CD14-positive monocyte (primary cell): Measurements from ENCODE around the genes C7 and MROH2B.

- CAGE, long polyA plus RNA = no peak
Measured at GRCh38 chr5:39382898-39383359, 18.6 kb upstream of the C9 start.

- CAGE, long polyA plus RNA = no peak
Measured at GRCh38 chr5:39420773-39421384, 3.9 kb downstream of the DAB2 start.

DNA sequence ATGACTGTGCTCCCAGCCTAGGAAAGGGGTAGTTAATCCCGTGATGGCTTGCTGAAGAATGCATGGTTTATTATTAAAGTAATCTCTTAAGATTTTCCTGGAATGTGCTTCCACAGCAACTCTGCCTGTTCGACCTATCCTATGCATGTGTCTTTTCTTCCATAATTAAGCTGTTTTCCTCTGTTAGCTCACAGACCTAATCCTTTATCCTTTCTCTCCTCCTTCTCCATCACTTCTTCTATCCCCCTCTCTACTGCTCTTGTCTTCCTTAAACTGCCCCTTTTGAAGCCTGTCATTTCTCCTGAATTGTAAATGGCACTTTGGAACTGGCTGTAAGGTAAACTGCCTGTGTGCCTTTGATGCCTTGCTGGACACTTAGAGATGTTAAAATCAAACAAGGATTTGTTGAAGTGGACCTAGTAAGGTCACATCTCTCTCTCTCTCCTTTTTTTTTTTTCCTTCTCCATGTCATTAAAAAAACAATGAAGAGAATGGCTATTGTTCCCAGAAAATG is 2.6 kb upstream of the DAB2 start:
- CAGE, long polyA plus RNA = no peak

- CAGE, long polyA plus RNA = no peak
Measured at GRCh38 chr5:39503106-39503636, 78.4 kb upstream of the DAB2 start.

- CAGE, long polyA plus RNA = no peak
Measured at GRCh38 chr5:39526572-39527253, 101.9 kb upstream of the DAB2 start.

GRCh38 chr5:39760570-39760978 is 335.8 kb upstream of the DAB2 start:
- CAGE, long polyA plus RNA = no peak

- CAGE, long polyA plus RNA = no peak
Measured at GRCh38 chr5:40404615-40404980, 275.1 kb upstream of the PTGER4 start.

DNA sequence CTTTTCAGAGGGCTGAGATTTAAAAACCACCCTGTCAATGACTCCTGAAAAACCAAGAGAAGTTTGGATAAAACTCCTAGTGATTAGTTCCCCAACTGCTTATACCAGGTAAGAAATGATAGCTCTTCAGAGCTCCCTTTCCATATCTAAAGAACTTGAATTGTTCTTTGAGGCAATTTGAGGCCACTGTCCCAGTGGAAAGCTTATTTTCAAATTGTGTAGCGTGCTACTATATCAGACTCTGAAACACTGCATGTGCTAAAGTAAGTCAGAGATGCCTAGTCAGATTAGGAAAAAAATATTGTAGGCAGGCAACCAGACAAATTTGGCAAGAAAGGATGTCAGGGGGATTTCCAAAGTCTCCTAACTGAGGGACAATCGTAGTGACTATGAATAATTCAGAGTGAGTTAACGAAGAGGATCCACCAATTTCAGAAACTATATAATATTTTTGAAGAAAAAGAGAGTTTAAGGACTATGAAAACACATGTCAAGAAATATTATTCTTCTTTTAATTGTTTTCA is 273.8 kb upstream of the PTGER4 start:
- CAGE, long polyA plus RNA = no peak

GRCh38 chr5:40442357-40442943 is 237.3 kb upstream of the PTGER4 start:
- CAGE, long polyA plus RNA = no peak

DNA sequence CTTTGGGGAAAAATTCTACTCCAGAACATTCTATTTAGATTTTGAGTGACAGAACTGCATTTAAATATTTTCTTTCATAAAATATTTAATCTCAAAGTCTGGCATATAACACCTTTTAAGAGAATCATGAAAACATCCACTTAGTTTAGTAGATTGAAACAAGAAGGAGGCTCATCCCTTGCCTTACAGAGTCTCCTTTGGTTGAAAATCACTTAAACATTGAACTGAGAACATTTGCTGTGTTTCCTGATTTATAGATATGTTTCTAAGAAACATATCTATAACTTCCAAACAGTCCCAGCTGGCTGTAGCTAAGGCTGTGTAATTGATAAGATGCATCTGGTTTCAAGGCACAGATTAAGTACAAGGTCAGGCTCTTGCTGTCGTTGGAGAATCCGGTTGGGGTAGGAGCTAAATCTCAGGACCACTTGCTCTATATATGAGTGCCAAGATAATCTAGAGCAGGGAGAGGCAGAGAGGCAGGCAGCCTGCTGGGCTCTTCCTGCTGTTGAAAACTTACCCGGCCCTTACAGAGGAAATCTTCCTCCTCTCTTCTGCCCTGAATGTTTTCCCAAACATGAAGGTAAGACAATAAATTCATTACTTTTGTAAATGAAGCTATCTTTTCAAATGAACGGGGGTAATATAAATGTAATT is at the start of gene C7:
Gene C7 (plus strand): TSS at position 464 of the 657 bp plus-strand sequence.
- CAGE, long polyA plus RNA = no peak

DNA sequence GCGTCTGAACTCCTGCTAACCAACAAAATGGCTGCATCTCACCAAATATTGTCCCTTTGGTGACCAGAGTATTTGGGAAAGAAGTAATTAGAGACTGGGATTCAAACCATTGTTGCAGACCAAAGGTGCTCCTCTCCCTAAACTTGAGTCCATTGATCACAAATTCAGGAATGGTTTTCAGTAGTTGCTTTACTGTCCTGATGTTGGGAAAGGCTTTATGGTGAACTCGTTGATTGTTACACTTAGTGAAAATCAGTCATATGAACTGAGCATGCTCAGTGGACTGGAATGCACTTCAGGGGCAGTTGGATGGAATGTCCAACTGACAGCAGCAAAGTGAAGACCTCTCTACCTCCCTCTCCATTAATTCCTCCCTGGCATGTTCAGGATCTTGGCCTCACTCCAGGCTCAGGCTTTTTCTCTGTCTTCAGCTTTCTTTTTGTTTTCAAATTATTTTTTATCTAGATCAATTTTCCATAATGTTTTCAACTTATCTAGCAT is at the start of gene MROH2B:
Gene MROH2B (minus strand): TSS at position 267 of the 501 bp plus-strand sequence.
- CAGE, long polyA plus RNA = no peak

GRCh38 chr5:41177114-41177418 is 36.3 kb downstream of the C6 start:
- CAGE, long polyA plus RNA = no peak

- CAGE, long polyA plus RNA = no peak
Measured at GRCh38 chr5:41211431-41211881, 1.9 kb downstream of the C6 start.

DNA sequence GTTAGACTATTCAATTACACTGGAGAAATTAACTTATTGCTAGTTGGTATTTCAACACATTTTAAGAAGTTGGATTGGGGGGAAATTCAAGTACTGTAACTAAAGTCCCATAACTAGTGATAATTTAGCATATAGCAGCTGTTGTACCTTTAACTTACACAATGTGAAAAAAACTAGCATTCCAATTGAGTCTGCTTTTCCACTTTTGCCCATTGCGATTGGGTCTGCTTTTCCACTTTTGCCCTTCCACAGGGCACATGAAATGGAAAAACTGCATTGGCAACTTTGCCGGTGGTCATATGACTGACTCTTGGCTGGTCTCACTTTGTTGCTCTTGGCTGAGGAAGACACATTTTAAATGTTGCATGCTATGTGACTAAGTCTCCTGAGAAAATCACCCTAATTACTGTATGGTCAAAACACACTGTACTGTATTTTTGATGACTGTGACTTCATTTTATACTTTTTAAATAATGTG is 1.5 kb upstream of the OXCT1 start:
- CAGE, long polyA plus RNA = no peak

DNA sequence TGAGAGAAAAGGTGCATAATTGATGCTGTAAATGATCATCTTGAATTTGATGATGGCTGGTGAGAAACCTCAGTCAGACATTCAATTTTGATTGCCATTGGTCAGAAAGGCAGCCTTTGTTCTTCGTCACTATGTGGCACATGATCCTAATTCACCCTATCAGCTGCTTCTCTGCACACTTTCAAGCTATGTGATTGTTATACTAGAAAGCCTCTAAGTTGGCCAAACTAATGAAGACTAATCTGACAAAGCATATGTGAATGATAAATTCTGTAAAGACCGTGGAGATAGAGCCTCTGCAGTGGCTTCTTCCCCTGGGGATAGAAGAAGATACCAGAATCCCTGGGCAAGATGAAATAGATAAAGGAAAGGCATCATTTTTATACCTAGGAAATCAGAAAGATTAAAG is 9.1 kb downstream of the GHR start:
- CAGE, long polyA plus RNA = no peak

DNA sequence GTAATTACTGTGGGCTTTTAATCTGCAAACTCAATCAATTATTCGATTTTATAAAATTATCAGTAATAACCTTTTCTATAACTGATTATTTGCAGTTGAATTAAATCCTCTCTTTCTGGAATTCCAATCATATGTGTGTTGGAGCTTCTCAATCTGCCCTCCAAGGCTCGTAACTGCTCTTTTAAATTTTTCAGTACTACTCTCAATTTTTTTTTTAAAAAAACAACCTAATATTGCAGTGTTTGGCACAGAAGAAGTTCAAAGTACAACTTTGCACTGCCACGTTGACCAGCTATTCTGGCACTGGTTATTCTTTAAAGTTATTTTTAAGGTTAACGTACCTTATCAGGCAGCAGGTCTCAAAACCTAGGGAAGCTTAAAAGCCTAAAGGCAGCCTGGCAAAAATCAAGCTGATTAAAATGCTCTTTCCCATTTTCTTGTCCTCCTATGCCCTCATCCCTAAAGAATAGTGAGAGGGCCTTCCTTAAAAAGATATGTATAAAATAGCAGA is 120.5 kb downstream of the GHR start:
- CAGE, long polyA plus RNA = no peak

DNA sequence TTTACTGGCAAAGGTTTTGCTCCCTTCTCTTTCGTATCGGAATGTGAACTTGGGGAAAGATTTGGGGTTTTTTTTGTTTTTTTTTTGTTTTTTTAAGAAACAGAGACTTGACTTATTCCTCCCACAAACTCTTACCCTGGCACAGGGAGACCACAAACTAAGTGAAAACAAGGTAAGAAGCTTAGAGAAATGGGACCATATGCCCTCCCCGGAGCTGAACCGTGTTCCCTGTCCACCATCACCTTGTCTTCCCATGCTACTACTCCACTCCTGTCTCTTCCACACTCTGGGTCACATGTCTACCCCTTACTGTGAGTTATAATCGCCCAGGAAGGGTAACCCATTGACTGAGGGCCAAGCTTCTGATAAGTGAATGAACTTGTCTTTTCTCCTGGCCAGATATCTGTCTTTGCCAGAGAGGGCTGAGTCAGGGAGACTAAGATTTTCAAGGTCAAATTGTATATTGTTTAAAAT is 164.4 kb downstream of the GHR start:
- CAGE, long polyA plus RNA = no peak

- CAGE, long polyA plus RNA = no peak
Measured at GRCh38 chr5:42598196-42598799, 158.3 kb upstream of the CCDC152 start.

GRCh38 chr5:42606046-42606862 is 150.4 kb upstream of the CCDC152 start:
- CAGE, long polyA plus RNA = no peak

DNA sequence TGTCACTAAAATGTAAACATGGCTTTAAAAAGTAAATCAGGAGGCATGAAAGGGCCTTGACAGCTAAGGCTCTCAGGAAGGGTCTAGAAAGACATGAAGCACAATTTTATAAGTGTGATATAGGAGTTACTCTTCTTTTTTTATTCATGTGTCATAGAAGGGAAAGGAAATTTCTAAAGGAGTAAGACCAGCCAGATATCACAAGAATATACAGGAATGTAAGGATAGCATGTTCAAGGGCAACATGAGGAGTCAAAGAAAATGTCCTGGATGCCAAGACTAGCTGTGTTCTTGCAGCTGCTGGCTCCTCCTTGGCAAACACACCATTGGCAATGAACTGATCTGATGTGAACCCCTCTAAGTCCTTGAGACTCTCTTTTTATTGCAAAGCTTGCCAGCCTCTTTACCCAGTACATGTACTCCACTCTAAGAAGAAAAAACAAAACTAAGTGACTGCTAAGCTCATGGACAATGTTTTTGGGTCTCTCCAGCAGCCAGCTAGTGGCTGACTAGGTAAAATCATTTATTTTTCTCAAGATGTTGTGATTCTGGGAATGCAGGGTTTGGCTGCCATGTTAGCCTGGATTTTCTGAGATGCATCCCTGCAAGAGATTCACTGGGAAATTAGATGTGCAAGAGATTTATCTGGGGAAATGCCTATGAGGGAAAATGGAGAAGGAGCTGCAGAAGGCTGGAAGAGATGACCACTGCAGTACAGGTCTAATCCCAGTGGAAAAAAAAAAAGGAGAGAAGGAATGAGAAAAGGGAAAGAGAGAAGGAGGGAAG is 146.5 kb upstream of the CCDC152 start:
- CAGE, long polyA plus RNA = no peak